IMR-90 (cell line): ENCODE measurements around a stretch of chr6.

- RRBS = no CpG with 5 or more reads among the region's 5 CpGs
CAGE:
- cytosol, long polyA plus RNA = no peak
- long polyA plus RNA = no peak
- nucleus, long polyA plus RNA = no peak
These were observed 86.4 kb downstream of the ATXN1 start for GRCh38 chr6:16674717-16675477.

DNA sequence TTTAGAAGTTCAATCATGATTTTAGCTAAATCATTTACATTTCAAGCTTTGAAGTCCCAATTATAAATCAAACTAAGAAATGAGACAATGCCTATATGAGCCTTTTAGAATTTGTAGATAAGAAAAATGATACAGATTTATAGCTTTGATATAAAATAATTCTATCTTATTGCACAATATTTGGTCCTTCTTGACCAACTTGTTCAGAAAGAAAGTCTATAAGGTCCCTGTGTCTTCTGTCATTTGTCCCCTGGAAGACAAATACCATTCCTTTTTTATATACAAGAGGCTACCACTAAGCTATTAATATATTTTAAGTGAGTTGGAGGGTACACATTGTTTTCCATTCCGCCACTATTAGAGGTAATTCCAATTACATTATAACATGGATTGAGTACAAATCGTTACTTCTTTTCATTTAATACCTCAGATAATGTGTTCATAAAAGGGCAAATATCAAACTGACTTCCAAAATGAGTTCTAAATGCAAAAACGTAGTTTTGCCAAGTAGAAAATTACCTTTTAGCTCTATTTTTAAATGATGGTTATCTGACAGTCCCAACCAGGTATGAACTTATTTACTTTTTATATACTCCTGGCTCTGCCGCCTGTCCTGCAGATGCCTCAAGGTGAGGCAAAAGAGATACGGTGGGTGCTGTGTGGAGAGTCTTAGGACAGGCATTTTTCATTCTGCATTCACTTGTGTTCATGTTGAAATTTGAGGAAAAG is 16.6 kb downstream of the RBM24 start:
- RRBS = no CpG with 5 or more reads among the region's 5 CpGs
CAGE:
- cytosol, long polyA plus RNA = no peak
- long polyA plus RNA = no peak
- nucleus, long polyA plus RNA = no peak

GRCh38 chr6:17417544-17418726 is 24.5 kb downstream of the CAP2 start:
- RRBS = no CpG with 5 or more reads among the region's 14 CpGs
CAGE:
- cytosol, long polyA plus RNA = no peak
- long polyA plus RNA = no peak
- nucleus, long polyA plus RNA = no peak

DNA sequence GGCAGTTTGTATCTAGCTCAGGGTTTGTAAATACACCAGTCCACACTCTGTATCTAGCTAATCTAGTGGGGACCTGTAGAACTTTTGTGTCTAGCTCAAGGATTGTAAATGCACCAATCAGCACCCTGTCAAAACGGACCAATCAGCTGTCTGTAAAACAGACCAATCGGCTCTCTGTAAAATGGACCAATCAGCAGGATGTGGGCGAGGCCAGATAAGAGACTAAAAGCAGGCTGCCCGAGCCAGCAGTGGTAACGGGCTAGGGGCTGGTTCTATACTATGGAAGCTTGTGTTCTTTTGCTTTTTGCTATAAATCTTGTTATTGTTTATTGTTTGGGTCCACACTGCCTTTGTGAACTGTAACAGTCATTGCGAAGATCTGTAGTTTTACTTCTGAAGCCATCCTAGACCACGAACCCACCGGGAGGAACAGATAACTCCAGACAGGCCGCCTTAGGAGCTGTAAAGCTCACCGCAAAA is 18.8 kb upstream of the FAM8A1 start:
- RRBS = no CpG with 5 or more reads among the region's 10 CpGs
CAGE:
- cytosol, long polyA plus RNA = no peak
- long polyA plus RNA = no peak
- nucleus, long polyA plus RNA = no peak

GRCh38 chr6:17603993-17604269 is 3.8 kb downstream of the FAM8A1 start:
- RRBS = no CpG with 5 or more reads among the region's 2 CpGs
CAGE:
- cytosol, long polyA plus RNA = no peak
- long polyA plus RNA = no peak
- nucleus, long polyA plus RNA = no peak

DNA sequence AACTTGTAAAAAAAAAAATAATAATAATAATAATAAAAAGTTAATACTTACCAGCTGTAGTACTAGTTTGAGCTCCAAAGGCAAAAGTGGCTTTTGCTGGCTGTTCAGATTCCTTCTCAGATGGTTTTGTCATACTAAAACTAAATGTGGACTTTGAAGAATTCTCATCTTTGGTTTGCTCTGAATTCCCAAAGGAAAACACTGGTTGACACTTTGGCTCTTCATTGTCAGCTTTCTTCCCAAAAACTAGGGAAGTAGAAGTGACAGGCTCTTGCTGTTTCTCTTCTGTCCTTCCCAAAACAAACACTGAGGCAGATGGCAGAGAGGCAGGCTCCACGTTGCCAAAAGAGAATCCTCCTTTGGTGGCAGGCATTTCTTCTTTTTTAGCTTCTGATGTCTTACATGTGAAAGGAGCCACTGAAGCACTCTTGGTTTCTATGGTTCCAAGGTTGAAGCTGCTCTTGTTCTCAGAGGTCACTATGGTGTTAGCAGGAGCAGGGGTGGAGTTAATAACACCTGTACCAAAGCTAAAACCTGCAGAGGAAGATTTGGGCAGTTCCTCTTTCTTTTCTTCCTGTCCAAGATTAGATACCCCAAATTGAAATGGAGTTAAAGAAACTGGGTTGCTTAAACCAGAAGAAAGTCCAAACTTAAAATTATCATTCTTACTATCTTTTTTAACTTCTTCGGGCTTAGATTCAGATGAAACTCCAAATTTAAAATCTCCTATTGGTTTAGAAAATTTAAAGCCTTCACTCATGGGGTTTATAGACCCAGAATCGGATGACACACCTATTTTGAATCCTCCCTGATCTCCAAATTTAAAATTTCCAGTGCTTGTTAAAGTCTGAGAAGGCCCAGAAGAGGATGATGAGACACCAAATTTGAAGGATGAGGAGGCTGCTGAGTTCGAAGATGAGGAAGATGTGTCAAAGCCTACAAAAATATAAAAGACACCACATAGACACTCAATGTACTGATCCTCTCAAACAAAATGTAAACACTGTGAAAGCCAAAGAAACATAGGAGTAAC is 28.8 kb downstream of the FAM8A1 start:
- RRBS = no CpG with 5 or more reads among the region's 4 CpGs
CAGE:
- cytosol, long polyA plus RNA = no peak
- long polyA plus RNA = no peak
- nucleus, long polyA plus RNA = no peak

DNA sequence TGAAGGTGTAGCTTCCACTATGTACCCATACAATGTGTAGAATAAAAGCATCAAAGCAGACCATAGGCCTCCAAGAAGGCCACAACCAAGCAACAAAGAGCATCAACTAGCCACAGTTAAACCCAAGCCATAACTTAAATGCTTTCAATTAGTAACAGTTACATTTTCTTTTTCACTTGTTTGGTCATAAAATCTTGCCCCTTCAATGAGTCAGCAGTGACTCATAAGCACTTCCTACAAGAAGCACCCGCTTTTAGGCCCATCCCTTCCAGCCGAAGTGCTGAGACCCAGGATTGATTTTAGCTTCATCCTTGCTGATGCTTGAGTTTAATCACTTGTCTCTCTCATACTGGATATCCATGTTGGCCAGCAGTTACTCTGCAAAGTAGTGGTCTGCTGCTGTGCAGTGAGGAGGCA is 8.3 kb upstream of the NUP153 start:
- RRBS = no CpG with 5 or more reads among the region's 2 CpGs
CAGE:
- cytosol, long polyA plus RNA = no peak
- long polyA plus RNA = no peak
- nucleus, long polyA plus RNA = no peak

DNA sequence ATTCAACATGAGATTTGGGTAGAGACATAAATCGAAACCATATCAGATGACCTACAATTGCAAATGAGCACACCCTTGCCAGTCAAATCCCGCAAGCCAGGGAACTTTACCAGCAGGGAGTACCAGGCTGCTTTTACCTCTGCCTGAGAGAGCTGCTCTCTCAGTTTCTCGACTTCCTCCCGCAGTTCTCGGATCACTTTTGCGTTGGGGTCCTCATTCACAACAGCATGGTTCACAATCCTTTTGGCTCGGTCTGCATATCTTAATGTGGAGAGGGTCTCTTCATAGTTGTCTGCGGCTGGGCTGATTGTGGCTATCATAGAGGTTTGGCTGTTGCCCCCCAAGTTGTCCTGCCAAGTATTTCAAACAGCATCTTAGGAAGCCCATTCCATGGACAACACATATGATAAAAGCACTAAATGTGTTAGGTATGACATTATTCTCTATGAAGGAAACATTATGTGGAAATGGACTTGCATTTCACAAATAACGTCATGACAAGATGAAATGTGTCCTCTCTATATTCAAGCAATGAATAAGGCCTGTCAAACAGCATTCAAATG is 130.1 kb upstream of the NUP153 start:
- RRBS = no CpG with 5 or more reads among the region's 9 CpGs
CAGE:
- cytosol, long polyA plus RNA = no peak
- long polyA plus RNA = no peak
- nucleus, long polyA plus RNA = no peak

DNA sequence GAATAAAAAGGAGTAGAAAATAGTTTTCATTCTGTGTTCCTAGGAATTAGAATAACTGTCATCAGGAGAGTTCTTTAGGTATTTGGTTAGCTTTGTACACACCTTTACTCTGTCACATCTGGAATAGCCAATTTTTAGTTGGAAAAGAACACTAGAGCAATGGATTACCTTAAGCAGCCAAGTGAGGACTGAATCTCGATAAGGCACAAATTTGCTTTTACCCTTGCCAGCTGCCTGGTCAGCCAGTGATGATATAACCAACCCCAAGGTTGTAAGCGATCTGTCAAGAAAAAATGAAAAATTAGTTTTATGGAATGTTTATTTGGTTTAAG is 130.5 kb upstream of the NUP153 start:
- RRBS = no CpG with 5 or more reads among the region's 2 CpGs
CAGE:
- cytosol, long polyA plus RNA = no peak
- long polyA plus RNA = no peak
- nucleus, long polyA plus RNA = no peak

GRCh38 chr6:17850497-17851146 is 136.8 kb downstream of the KIF13A start:
- RRBS = no CpG with 5 or more reads among the region's 4 CpGs
CAGE:
- cytosol, long polyA plus RNA = no peak
- long polyA plus RNA = no peak
- nucleus, long polyA plus RNA = no peak

GRCh38 chr6:17892057-17892760 is 95.2 kb downstream of the KIF13A start:
- RRBS = no CpG with 5 or more reads among the region's 3 CpGs
CAGE:
- cytosol, long polyA plus RNA = no peak
- long polyA plus RNA = no peak
- nucleus, long polyA plus RNA = no peak

DNA sequence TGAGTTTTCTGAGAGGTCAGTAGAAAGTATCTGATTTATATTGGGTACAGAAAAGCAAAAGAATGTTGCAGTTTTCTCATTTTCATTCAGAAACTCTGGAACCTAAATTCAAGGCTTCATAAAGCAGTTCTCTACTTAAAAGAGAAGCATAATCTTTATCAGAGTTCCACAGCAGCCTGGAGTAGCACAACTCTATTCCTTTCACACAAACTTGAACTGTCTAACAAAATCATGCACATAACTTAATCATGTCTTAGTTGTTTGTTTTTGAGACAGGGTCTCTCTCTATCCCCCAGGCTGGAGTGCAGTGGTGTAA is 1.2 kb downstream of the TPMT start:
CAGE:
- cytosol, long polyA plus RNA = no peak
- long polyA plus RNA = no peak
- nucleus, long polyA plus RNA = no peak

DNA sequence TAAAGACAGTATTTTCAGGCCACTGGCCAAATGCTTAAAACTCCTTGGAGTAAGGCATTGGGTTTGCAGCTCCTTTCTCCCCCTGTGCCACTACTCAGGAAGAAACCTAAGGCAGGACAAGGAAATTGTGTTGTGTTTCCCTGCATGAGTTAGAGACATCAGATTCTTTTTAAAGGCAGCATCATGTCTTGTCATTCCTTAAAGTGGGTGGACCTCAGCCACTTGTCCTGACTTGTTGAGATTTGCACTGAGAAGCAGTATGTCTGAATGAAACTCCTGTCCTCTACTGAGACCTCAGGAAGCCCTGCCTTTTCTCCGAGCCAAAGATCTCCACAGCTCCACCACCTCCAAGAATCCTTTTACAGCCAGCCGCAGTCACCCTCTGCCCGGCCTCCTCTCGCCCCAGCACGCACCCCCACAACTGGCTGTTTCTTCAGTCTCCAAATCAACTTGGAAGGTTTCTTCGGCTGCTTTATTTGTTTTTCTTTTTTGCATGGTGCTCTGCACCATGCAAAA is 46.0 kb upstream of the RNF144B start:
- RRBS = no CpG with 5 or more reads among the region's 6 CpGs
CAGE:
- cytosol, long polyA plus RNA = no peak
- long polyA plus RNA = no peak
- nucleus, long polyA plus RNA = no peak

CAGE:
- cytosol, long polyA plus RNA = no peak
- long polyA plus RNA = no peak
- nucleus, long polyA plus RNA = no peak
These were observed 2.4 kb downstream of the RNF144B start for GRCh38 chr6:18389556-18389955.

- RRBS = no CpG with 5 or more reads among the region's 4 CpGs
CAGE:
- cytosol, long polyA plus RNA = no peak
- long polyA plus RNA = no peak
- nucleus, long polyA plus RNA = no peak
These were observed 32.0 kb downstream of the RNF144B start for GRCh38 chr6:18418838-18419840.

DNA sequence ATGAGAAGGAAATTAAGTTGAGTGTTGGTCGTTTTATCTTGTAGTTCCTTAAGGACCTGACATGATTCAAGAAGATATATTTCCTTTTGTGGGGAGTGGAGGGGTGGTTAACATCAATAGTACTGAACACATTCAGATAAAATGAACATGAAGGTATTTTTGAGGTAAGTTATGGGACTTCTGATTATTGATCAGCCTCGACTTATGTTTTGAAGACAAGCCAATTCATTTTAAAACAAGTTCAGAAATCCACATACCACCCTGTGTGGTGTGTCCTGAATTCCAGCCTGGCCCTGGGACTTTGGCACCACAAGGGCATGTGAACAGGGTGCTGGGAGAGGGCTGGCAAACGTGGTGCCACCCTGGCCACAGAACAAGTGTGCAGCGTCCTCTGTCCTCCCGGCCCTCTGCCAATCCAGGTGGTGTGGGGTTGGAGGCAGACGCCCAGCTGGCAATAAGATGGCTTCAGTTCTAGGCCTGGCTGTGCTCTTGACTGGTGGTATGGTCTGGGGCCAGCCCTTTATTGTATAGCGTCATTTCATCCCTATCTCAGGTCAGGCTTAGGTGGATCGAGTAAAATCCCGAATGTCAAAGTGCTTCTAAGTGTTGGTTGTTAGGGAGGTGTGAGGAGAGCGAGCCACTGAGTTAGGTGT is 84.1 kb downstream of the RNF144B start:
- RRBS = no CpG with 5 or more reads among the region's 10 CpGs
CAGE:
- cytosol, long polyA plus RNA = no peak
- long polyA plus RNA = no peak
- nucleus, long polyA plus RNA = no peak

- RRBS = no CpG with 5 or more reads among the region's 8 CpGs
CAGE:
- cytosol, long polyA plus RNA = no peak
- long polyA plus RNA = no peak
- nucleus, long polyA plus RNA = no peak
These were observed 656.4 kb upstream of the ID4 start for GRCh38 chr6:19180546-19181307.

GRCh38 chr6:20117535-20118111 is 94.6 kb downstream of the MBOAT1 start:
- RRBS = no CpG with 5 or more reads among the region's 4 CpGs
CAGE:
- cytosol, long polyA plus RNA = no peak
- long polyA plus RNA = no peak
- nucleus, long polyA plus RNA = no peak

DNA sequence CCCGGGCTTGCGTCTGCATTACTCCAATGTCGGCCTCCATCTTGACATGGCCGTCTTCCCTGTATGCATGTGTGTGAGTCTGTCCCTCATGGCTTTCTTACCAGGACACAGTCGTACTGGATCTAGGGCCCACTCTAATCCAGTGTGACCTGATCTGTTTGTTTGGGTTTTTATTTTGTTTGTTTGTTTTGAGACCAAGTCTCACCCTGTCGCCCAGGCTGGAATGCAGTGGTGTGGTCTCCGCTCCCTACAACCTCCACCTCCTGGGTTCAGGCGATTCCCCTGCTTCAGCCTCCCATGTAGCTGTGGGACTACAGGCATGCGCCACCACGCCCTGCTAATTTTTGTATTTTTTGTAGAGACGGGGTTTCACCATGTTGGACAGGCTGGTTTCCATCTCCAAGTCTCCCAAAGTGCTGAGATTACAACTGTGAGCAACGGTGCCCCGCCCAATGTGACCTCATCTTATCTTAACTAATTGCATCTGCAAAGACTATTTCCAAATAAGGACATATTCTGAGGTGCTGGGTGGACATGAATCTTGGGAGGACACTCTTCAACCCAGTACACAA is 73.2 kb downstream of the MBOAT1 start:
- RRBS = no CpG with 5 or more reads among the region's 13 CpGs
CAGE:
- cytosol, long polyA plus RNA = no peak
- long polyA plus RNA = no peak
- nucleus, long polyA plus RNA = no peak

- RRBS = no CpG with 5 or more reads among the region's 1 CpG
CAGE:
- cytosol, long polyA plus RNA = no peak
- long polyA plus RNA = no peak
- nucleus, long polyA plus RNA = no peak
These were observed 9.7 kb downstream of the MBOAT1 start for GRCh38 chr6:20202586-20203011.